ENCODE results near the genes OR8D4, OR10S1, OR8B4 and ESAM.

GRCh38 chr11:122741396-122742271 lies 86.1 kb downstream of the UBASH3B start:
- PRO-cap, result no peak

- PRO-cap, result no peak
Observed at GRCh38 chr11:122743536-122743886, 88.0 kb downstream of the UBASH3B start.

- PRO-cap, result no peak
Observed at GRCh38 chr11:122850119-122850710, 11.9 kb downstream of the CRTAM start.

DNA sequence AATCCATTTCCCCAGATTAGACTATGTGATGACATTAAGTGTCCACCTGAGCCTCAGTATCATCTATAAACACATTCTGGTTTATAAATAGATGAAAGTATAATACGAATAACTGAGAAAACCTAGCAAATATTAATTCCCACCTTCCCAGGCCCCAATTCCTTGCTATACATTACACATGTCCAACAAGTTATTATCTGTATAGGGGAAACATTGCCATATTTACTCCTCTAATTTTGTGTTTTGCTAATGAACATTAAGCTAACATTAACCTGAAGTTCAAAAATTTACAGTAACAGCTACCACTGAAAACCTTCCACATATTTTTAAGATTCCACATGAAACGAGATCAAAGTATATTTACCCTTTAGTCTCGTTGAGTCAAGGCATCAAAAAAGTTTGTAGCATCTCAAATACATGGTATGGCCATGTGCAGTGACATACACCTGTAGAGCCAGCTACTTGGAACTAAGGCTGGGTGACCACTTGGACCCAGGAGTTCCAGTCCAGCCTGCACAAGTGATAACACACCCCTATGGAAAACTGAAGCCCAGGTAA lies 6.0 kb downstream of the HSPA8 start:
- PRO-cap, result no peak

GRCh38 chr11:123064374-123064628 lies 2.4 kb upstream of the HSPA8 start:
- PRO-cap, result unidirectional peak, minus-strand start at chr11:123064441

DNA sequence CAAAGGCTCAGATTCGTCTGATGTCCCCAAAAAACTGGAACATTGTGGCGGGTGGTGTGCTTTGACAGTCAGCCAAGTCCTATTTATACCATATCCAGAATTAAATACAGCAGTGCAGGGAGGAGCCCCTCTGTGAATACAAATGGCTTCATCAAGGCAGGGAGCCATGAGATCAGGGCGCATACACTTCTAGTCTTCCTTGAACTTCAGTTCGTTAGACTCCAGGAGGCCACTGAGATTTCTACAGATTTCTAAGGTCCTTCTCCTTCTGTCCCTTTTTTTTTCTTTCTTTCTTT lies 41.4 kb upstream of the HSPA8 start:
- PRO-cap, result no peak

DNA sequence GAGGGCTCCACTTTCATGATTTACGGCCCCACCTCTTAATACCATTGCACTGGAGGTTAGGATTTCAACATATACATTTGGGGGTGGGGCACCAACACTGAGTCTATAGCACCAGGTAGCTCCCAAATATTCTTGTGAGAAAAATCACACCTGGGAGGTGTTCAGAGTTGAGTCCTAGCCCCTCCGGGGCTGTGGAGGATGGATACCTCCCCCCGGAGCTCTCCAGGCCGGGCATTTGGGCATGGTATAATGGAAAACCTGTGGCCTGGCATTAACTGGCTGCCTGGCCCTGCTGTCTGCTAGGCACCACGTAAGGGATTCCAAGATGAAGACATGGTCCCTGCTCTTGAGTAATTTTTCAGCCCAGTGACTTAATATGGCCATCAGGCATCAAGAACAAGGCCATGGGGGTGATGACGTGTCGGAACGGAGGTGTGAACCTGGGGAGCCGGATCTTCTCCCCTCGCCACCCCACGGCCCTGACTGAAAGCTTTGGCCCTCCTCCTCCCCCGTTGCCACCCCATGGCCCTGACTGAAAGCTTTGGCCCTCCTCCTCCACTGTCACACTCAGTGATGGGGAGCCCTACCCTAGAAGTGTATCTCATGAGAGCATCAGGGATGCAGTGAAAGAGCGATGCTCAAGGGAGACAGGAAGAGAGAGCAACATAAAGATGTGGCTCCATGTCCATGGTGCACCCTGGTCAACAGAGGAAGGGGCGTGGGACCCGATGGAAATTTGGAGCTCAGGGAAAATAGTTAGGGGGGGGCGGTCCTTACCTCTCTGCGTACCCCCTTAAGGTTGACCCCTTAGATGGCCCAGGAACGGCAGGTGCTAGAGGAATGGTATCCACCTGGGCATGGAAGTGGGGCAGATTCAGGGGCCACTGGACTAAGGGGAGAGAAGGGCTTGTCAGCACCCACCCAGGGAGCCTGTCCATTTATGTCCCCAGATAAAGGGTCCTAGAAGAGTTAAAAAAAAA lies 58.4 kb downstream of the GRAMD1B start:
- PRO-cap, result no peak

DNA sequence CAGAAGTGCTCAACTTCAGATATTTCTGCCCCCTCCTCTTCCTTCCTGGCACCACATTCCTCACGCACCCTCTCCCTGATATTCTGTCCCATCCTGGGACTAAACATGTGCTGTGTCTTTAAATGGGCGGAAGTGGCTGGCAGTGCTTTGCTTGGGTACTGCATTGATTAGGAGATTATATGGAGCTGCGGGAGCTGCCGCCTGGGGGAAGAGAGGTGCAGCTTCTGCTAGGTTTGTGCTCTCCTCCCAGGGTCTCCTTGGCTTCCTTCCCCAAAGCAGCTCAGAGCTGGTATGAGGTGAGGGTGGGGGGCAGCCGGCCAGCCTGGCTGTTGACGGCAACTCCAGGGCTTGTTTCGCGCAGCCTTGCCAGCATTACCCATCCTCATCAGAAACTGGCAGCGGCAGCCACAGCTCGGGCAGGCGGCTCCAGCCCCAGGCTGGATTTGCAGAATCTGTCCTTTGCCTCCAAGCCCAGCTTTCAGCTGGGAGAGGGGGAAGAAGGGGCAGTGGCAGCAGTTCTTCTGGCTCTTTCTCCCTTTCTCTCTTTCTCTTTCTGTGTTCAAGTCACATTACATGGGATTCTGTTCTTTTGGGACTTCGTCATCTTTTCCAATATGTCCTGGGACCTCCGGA lies 95.5 kb downstream of the GRAMD1B start:
- PRO-cap, result no peak

DNA sequence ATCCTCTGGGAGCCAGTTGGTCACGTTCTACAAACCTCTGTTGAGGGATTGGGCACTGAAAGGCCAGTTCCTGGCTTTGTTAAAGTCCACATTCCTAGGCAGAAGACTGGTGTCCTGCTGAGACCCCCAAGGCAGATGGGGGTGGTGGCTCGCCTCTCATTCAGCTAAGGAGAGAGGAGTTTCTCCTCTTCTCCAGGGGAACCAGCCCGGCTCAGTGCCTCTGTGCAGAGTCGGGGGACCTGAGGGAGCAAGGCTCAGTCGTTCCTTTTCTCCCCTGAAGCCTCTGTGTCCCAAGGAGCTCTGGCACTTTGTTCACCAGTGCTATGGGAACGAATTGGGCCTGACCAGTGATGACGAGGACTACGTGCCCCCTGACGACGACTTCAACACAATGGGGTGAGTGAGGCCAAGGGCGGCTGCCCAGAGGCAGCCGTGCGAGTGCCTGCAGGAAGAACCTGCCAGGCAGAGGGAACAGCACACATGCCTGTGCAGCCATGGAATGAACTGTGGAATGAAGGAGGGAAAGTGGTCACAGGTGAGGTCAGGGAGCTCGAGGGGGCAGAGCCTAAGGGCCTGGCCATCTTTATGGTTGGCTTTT lies 51.2 kb downstream of the SCN3B start:
- PRO-cap, result no peak

DNA sequence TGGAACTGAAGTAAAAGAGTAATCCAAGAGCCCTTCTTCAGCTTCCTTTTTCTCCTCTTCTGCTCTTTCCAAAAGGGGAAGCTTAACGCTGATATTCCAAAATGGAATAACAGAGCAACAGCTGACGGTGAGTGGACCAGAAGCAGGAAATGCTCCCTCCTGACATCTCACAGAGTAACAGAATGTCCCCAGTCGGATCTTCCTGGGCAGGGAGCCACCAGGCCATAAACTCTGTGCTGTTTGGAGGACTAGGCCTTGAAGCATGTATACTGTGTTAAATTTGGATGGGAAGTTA lies 920 bp upstream of the SCN3B start:
- PRO-cap, result no peak

GRCh38 chr11:123729600-123730075 lies 11.8 kb downstream of the ZNF202 start:
- PRO-cap, result no peak

GRCh38 chr11:123742832-123743464 lies 1.5 kb upstream of the ZNF202 start:
- PRO-cap, result no peak

DNA sequence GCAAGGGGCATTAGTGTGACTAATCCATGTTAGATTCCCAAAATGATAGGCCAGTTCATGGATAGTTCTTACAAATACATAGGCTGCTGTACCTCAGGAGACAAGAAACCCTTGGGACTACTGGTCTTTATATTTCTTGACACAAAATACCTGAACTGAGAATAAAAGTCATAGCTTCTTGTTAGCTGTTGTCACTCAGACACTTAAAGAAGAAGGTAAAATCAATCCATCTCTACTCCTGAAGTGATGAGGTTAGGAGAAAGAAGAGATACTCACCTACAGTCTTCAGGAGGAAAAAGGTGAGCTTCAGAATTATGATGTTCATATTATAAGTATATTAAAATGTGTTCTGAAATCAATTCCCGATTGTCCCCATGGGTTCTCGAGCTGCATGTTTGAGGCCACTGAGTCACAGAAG lies at the start of gene OR8D4:
TSS of gene OR8D4 (plus strand) at position 209 of the 418 bp plus-strand sequence.
- PRO-cap, result no peak

GRCh38 chr11:123977533-123977960 lies at the start of gene OR10S1:
Gene OR10S1 (minus strand): TSS chr11:123977781.
- PRO-cap, result no peak

- PRO-cap, result no peak
Observed at GRCh38 chr11:124424767-124425174, at the start of gene OR8B4. Gene OR8B4 (minus strand): TSS chr11:124424871.

- PRO-cap, result no peak
Observed at GRCh38 chr11:124638180-124639173, 15.8 kb downstream of the TBRG1 start.

DNA sequence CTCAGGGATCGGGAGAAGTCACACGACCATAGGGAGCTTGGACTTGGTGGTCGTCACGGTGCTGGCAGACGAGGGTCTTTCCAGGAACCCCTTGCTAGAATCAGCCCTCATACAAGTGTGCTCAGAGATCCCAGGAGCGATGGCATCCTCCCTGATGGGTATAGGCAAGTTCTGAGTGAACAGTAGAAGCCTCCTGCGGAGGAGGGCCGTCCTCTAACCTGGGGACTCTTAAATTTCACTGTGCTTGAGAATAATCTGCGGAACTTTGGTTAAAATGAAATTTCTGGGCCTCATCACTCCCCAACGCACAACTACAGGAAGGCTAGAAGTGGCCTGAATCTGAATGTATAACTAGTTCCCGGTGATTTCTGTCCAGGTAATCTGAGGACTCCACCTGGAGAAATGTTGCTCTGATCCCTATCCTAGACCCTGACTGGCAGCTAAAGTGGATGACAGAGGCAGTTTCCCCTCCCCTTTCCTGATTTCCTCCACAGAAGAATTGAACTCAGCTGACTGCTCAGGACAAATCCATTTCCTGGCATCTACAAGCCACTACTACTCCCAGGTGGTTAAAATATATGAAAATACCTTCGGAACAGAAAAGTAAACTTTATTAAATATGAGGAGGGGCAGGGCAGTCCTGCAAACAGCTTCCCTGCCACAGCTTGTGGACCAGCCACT lies 4.4 kb downstream of the VSIG2 start:
- PRO-cap, result no peak

GRCh38 chr11:124753077-124754091 lies 1.3 kb upstream of the VSIG2 start:
- PRO-cap, result no peak

GRCh38 chr11:124754476-124755138 lies 2.6 kb upstream of the VSIG2 start:
- PRO-cap, result no peak

DNA sequence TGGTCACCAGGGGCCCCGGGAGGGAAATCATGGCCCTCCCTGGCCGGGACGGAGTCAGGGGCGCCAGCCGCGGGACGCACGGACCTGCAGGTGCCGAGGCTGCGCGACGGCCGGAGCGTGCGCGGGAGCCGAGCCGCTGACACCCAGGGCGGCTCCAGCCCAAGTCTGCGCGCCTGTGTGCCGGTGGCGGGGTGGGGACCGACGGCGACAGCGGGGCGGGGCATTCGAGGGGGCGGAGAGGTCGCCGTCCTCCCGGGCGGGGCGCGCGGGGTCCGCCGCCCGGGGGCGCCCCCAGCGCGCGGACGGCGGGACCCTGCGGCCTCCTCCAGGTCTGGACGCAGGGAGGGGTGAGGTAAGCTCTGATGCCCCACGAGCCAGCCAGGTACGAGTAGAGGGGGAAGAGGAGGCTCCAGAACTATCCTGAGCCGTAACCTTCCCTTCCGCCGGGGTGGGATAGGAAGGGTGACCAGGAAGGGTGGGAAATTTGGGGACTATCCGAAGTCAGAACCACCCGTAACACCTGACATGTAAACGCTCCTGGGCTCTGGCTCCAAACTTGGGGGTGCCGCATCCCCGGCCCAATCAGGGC lies at the start of gene ESAM:
TSS of gene ESAM (minus strand) at position 167 of the 589 bp plus-strand sequence.
- PRO-cap, result bidirectional peak, plus-strand start at position 504 of the sequence, minus-strand start at position 167 of the sequence

Measured in left ventricle myocardium (tissue), 1 donor.